Heart left ventricle (tissue), 7 donors: ENCODE results near the gene SLC25A6.

- PRO-cap, 6 experiments = no peak in any of the 6 experiments
- RAMPAGE, long total RNA, 2 experiments = no peak in any of the 2 experiments
- RRBS = no CpG with 5 or more reads among the region's 6 CpGs
Observed at GRCh38 chrX:264815-265381, 16.3 kb upstream of the PLCXD1 start.

GRCh38 chrX:274910-275721 lies 6.1 kb upstream of the PLCXD1 start:
- PRO-cap, 6 experiments = no peak in any of the 6 experiments
- RAMPAGE, long total RNA, 2 experiments = no peak in any of the 2 experiments
- RRBS = 26% methylated on average over 12 of the region's 28 CpGs

DNA sequence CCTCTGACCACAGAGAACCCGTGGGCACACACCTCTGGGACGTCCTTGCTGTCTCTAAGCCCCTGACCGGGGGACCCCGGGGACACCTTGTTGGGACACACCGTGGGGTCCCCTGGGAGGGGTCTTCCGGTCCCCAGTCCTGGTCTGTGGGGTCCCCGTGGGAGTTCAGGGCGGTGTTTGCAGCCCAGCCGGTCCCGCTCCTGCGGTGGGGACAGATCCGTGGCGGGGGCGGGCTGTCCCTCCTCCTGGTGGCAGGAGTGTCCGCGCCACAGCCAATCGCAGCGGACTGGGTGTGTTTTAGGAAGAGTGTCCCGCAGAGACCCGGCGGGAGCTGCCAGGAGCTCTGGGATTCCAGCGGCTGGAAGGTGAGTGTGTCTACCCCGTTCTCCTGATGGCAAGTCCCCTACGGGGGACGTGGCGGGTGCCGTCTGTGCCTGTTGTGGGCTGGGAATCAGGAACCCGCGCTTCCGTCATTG lies 5.1 kb upstream of the PLCXD1 start:
- PRO-cap, 6 experiments = peak in 6 of 6 experiments; most common plus-strand start position 337 of the sequence (in 5); most common minus-strand start position 207 of the sequence (in 6)
- RAMPAGE, long total RNA, 2 experiments = start-site peak on the plus strand in 1 of 2 experiments, centred at position 331 of the sequence, 6 reads per replicate
- RRBS = 4% methylated on average over 6 of the region's 30 CpGs

- PRO-cap, 6 experiments = peak in 1 of 6 experiments; most common plus-strand start chrX:357900 (in 1)
- RAMPAGE, long total RNA, 2 experiments = no peak in any of the 2 experiments
- RRBS = no CpG with 5 or more reads among the region's 10 CpGs
Observed at GRCh38 chrX:357618-358014, 29.1 kb downstream of the PPP2R3B start.

DNA sequence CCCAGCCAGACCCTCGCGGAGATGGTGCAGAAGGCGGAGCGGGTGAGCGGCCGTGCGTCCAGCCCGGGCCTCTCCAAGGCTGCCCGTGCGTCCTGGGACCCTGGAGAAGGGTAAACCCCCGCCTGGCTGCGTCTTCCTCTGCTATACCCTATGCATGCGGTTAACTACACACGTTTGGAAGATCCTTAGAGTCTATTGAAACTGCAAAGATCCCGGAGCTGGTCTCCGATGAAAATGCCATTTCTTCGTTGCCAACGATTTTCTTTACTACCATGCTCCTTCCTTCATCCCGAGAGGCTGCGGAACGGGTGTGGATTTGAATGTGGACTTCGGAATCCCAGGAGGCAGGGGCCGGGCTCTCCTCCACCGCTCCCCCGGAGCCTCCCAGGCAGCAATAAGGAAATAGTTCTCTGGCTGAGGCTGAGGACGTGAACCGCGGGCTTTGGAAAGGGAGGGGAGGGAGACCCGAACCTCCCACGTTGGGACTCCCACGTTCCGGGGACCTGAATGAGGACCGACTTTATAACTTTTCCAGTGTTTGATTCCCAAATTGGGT lies 14.3 kb downstream of the SHOX start:
- PRO-cap, 6 experiments = no peak in any of the 6 experiments
- RAMPAGE, long total RNA, 2 experiments = no peak in any of the 2 experiments
- RRBS = 3% methylated on average over 15 of the region's 33 CpGs

- PRO-cap, 6 experiments = no peak in any of the 6 experiments
- RAMPAGE, long total RNA, 2 experiments = no peak in any of the 2 experiments
- RRBS = no CpG with 5 or more reads among the region's 12 CpGs
Observed at GRCh38 chrX:825923-826418, 195.4 kb downstream of the SHOX start.

GRCh38 chrX:973106-973427 lies 239.4 kb downstream of the CRLF2 start:
- PRO-cap, 6 experiments = peak in 1 of 6 experiments; most common plus-strand start chrX:973320 (in 1)
- RAMPAGE, long total RNA, 2 experiments = no peak in any of the 2 experiments
- RRBS = 60% methylated on average over 5 of the region's 16 CpGs

DNA sequence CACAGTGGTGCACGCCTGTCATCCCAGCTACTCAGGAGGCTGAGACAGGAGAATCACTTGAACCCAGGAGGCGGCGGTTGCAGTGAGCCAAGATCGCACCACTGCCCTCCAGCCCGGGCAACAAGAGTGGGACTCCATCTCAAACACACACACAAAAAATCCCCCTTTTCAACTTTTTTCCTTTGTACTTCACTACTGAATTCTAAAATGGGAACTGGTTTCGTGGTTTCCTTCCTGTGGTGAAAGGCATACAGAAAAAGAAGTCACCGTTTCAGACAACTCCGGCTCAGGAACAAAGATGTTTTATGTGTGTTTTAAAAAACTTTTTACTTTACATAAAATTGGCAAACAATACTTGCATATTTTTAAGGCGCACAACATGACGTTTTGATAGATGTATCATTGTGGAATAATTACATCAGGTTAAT lies 186.2 kb downstream of the CRLF2 start:
- PRO-cap, 6 experiments = no peak in any of the 6 experiments
- RAMPAGE, long total RNA, 2 experiments = no peak in any of the 2 experiments
- RRBS = 20% methylated on average over 2 of the region's 10 CpGs

GRCh38 chrX:1391877-1392258 lies at the start of gene SLC25A6:
SLC25A6 (minus strand) TSS chrX:1392113.
- PRO-cap, 6 experiments = peak in 6 of 6 experiments; most common minus-strand start chrX:1392113 (in 5)
- RAMPAGE, long total RNA, 2 experiments = start-site peak on the minus strand in 2 of 2 experiments, at chrX:1392101-1392113 at its widest, 273 to 837 reads per replicate
- RRBS = under 1% methylated on average over 17 of the region's 49 CpGs

DNA sequence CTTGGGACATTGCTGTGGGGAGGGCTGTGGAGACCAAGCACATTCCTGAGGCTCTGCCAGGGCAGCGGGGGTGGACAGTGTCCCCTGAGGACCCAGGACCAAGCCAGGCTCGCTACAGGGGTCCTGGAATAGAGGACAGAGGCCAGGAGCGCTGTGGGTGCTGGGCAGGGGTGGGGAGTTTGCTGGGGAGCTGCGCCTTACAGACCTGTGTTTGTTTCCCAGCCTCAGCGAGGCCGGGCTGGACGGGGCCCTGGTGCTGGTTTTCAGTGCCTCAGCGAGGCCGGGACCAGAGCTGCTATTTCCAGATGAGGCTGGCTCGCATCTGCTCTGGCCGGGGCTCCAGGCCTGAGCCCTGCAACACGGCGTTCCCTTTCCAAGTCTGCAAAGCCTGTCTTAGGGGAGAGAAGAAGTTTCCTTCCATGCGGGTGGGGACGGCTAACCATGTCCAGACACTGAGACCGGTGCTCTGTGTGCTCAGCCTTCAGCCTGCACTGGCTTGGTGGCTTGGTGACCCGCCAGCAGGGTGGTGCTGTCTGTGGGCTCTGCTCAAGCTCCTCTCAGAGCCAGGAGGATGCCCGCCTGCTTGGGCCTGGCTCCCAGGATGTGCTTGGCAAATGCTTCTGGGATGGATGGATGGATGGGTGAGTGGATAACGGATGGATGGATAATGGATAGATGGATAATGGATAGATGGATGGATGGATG lies 3.1 kb upstream of the SLC25A6 start:
- PRO-cap, 6 experiments = no peak in any of the 6 experiments
- RAMPAGE, long total RNA, 2 experiments = no peak in any of the 2 experiments
- RRBS = 8% methylated on average over 4 of the region's 19 CpGs

GRCh38 chrX:1403603-1404645 lies 12.0 kb upstream of the SLC25A6 start:
- PRO-cap, 6 experiments = no peak in any of the 6 experiments
- RAMPAGE, long total RNA, 2 experiments = no peak in any of the 2 experiments
- RRBS = no CpG with 5 or more reads among the region's 9 CpGs

GRCh38 chrX:1418440-1418973 lies 26.6 kb upstream of the SLC25A6 start:
- PRO-cap, 6 experiments = no peak in any of the 6 experiments
- RAMPAGE, long total RNA, 2 experiments = no peak in any of the 2 experiments
- RRBS = 84% methylated on average over 2 of the region's 10 CpGs

DNA sequence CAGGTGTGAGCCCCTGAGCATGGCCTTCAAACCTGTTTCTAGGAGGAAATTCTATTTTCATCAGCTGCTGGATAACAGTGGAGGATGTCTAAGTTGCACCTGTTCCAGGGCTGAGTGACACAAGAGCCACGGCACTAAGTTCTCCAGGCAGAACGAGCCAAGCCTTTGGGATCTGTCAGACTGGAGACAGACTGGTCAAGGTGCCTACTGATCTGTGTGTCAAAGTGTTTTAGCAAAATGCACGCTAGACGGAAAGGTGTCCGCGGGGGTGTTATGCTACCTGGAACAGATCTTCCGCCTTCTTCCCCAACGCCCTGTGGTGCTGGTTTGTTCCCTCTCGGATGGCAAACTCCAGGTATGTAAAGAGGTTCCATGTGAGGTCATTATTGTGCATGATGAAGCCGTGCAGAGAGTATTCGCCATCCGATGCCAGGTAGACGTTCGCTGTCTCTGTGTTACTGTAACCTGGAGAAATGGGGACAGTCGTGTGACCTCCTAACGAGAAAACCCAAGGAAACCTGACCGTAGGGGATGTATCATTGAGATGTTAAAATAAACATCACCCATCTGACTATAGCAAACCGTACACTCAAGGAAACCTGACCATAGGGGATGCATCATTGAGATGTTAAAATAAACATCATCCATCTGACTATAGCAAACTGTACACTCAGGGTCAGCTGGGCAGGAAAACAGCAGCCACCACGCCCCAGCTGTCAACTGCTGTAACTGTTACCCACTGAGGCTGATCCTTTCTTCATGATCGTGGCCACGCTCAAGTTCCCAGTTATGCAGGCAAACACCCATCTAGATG lies 29.7 kb upstream of the SLC25A6 start:
- PRO-cap, 6 experiments = no peak in any of the 6 experiments
- RAMPAGE, long total RNA, 2 experiments = no peak in any of the 2 experiments
- RRBS = no CpG with 5 or more reads among the region's 21 CpGs

GRCh38 chrX:1424510-1425058 lies 28.1 kb downstream of the ASMTL start:
- PRO-cap, 6 experiments = no peak in any of the 6 experiments
- RAMPAGE, long total RNA, 2 experiments = no peak in any of the 2 experiments
- RRBS = no CpG with 5 or more reads among the region's 3 CpGs

DNA sequence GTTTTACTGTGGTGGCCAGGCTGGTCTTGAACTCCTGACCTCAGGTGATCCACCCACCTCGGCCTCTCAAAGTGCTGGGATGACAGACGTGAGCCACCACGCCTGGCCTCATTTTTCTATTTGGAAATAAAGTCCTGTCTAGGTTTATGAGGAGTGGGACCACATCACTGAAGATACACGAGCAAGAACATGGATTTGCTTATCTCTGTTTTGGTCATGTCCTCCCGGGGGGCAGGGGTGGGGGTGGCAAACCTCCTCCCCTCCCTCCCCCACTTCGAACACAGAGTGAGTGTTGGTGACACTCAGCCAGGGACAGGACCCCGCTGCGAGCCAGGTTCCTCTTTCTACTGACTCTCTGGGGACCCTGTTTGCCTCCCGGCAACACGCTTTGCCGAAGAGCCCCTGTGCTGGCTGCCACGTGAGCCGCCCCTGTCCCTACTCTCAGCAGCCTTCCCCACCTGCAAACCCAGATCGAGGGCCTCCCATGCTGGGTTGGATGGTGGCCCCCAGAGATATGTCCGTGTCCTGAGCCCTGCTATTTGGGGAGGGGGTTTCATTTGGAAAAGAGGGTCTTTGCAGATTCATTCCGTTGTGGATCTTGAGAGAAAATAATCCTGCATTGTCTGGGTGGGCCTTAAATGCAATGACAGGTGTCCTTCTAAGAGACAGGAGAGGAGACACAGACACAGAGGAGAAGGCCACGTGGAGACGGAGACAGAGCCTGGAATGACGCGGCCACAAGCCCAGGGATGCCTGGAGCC lies 34.7 kb downstream of the P2RY8 start:
- PRO-cap, 6 experiments = no peak in any of the 6 experiments
- RAMPAGE, long total RNA, 2 experiments = no peak in any of the 2 experiments
- RRBS = no CpG with 5 or more reads among the region's 20 CpGs

DNA sequence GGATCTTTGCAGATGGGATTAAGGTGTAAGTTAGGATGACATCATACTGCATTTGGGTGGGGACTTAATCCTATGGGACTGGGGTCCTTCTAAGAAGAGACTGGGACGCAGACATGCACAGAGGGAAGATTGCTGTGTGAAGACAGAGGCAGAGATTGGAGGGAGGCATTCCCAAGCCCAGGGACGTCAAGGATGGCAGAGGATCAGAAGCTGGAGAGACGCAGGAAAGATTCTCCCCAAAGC lies 11.8 kb downstream of the P2RY8 start:
- PRO-cap, 6 experiments = no peak in any of the 6 experiments
- RAMPAGE, long total RNA, 2 experiments = no peak in any of the 2 experiments
- RRBS = no CpG with 5 or more reads among the region's 3 CpGs

- PRO-cap, 6 experiments = no peak in any of the 6 experiments
- RAMPAGE, long total RNA, 2 experiments = no peak in any of the 2 experiments
- RRBS = no CpG with 5 or more reads among the region's 5 CpGs
Observed at GRCh38 chrX:1526515-1526987, 10.4 kb downstream of the P2RY8 start.

DNA sequence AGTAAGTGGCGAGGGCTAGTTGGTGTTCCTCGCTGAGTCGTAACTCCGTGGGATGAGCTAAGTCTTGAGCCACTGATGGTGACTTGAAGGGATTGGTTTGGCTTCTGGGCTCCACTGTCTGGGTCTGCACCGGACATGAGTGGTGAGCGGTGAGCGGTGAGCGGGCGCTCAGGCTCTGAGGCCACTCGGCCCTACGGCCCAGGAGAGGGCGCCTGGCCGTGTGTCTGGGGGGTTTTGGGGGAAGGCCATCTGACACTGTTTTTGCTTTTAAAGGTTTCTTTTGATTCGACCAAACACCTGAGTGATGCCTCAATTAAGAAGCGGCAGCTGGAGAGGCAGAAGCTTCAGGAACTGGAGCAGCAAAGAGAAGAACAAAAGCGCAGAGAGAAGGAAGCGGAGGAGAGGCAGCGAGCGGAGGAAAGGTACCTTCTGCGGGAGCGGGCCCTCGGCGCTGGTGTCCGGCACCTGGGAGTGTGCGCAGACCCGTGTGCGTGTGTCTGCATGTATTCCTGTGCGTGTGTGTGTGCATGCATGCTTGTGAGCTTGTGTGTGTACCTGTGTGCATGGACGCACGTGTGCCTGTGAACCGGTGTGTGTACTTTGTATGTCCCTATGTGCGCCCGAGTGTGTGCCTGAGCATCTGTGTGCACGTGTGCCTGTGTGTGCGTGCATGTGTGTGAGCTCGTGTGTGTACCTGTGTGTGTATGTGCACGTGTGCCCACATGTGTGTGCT lies 3.9 kb downstream of the AKAP17A start:
- PRO-cap, 6 experiments = no peak in any of the 6 experiments
- RAMPAGE, long total RNA, 2 experiments = no peak in any of the 2 experiments
- RRBS = no CpG with 5 or more reads among the region's 37 CpGs

DNA sequence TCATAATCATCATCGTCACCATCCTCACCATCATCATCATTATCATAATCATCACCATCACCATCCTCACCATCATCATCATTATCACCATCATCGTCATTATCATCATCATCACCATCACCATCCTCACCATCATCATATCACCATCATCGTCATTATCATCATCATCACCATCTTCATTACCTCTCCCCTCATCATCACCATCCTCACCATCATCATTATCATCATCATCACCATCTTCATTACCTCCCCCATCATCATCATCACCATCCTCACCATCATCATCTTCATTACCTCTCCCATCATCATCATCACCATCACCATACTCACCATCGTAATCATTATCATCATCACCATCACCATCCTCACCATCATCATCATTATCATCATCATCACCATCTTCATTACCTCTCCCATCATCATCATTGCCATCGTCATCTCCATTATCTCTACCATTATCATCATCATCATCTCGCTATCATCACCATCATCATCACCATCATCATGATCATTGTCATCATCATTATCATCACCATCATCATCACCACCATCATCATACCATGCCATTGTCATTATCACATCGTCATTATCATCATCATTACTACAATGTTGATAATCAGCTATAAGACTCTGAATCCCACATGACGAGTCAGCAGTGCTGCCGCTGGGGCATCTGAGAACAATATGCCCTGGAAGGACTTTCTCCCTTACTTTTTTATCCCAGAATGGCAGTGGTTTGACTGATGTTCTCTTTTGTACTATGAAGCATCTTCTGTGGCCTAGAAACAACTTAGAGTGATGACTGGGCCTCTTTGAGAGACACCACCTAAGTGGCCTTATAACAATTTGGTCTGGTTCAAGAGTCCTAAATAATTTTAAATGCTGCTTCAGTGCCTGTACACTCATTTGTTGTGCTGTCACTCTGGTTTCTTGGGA lies 362.8 kb downstream of the DHRSX start:
- PRO-cap, 6 experiments = no peak in any of the 6 experiments
- RAMPAGE, long total RNA, 2 experiments = no peak in any of the 2 experiments
- RRBS = no CpG with 5 or more reads among the region's 9 CpGs

DNA sequence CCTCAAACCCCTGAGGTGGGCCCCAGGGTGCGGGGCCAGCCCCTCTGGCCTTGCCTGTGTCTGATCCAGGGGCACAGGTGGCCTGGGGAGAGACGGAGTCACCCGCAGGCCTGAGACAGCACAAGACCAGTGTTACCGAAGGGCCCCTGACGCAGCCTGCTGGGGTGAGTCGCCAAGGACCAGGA lies 82.9 kb upstream of the CD99 start:
- PRO-cap, 6 experiments = no peak in any of the 6 experiments
- RAMPAGE, long total RNA, 2 experiments = no peak in any of the 2 experiments
- RRBS = no CpG with 5 or more reads among the region's 6 CpGs